ENCODE measurements around a stretch of chr17.

DNA sequence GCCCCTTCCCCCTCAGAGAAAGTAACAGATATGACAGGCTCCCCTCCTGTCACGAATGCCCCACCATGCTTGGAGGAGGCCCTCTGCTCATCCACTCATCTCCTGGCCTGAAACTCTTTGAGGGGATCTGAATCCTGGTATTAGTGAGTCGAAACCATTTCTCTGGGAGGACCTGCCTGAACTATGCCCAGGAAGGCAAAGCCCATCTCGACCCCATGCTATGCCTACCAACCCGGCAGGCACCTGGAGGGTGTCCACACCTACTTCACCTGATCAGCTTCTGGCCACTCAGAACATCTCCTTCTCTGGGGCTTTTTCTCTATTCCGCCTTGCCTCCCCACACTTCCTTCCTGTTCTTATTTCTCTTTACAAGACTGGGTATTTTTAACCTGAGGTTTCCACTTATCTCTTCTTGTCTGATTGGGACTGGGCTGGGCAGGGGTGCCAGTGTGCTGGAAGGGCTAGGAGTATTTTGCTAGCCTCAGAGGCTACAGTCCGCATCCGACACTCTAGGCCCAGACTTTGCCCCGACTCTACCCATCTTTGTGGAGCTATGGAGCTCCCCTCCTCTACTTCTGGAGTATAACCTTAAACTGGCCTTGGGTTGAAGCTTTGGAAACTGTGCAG, 26.1 kb upstream of the ZNF652 start:
- RRBS: no CpG with 5 or more reads among the region's 8 CpGs

GRCh38 chr17:49390035-49390424, 24.7 kb downstream of the PHB1 start:
- RRBS: no CpG with 5 or more reads among the region's 4 CpGs

DNA sequence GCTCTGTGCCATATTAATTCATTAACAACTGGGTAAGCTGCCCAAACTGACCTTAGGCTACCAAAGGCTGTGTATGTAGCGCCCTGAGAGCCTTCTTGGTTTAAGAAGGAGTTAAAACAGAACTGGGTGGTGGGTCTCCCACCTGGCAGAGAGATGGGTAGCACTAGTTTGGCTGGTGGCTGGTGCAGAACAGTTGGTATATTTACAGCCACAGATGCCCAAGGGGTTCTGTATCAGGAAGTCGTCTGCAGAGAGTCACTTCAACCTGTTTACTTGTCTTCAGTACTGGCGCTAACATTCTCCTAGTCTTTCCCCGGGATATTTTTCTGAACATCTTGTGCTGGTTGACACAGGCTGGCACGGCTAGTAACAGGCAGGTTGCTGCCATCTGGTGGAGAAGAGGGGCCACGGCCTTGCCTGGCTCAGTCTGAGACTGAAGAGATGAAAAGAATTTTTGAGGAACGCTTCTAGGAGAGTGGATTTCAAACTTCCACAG, 19.8 kb downstream of the PHB1 start:
- RRBS: no CpG with 5 or more reads among the region's 7 CpGs

- RRBS: no CpG with 5 or more reads among the region's 10 CpGs
Measured at GRCh38 chr17:49403628-49404207, 11.0 kb downstream of the PHB1 start.

GRCh38 chr17:49408204-49408456, 6.6 kb downstream of the PHB1 start:
- RRBS: no CpG with 5 or more reads among the region's 6 CpGs

GRCh38 chr17:49576590-49577102, 975 bp downstream of the NXPH3 start:
- RRBS: 1% methylated on average over 18 of the region's 43 CpGs

- RRBS: no CpG with 5 or more reads among the region's 3 CpGs
Measured at GRCh38 chr17:49602896-49603575, 27.4 kb downstream of the NXPH3 start.

GRCh38 chr17:49616345-49617126, 40.9 kb downstream of the NXPH3 start:
- RRBS: no CpG with 5 or more reads among the region's 11 CpGs

GRCh38 chr17:49715573-49716499, 8.1 kb upstream of the SLC35B1 start:
- RRBS: no CpG with 5 or more reads among the region's 12 CpGs

GRCh38 chr17:49815899-49816455, 27.5 kb downstream of the KAT7 start:
- RRBS: no CpG with 5 or more reads among the region's 4 CpGs

- RRBS: 0% methylated on average over 1 of the region's 25 CpGs
Measured at GRCh38 chr17:50184052-50185195, 17.0 kb downstream of the COL1A1 start.

DNA sequence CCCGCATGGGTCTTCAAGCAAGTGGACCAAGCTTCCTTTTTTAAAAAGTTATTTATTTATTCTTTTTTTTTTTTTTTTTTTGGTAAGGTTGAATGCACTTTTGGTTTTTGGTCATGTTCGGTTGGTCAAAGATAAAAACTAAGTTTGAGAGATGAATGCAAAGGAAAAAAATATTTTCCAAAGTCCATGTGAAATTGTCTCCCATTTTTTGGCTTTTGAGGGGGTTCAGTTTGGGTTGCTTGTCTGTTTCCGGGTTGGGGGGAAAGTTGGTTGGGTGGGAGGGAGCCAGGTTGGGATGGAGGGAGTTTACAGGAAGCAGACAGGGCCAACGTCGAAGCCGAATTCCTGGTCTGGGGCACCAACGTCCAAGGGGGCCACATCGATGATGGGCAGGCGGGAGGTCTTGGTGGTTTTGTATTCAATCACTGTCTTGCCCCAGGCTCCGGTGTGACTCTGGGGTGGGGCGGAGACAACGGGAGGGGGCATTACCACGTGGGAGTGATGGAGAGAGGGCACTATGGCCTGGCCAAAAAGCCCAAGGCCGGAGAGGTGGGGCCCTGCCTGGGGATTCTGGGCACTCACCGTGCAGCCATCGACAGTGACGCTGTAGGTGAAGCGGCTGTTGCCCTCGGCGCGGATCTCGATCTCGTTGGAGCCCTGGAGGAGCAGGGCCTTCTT, 16.1 kb downstream of the COL1A1 start:
- RRBS: 11% methylated on average over 4 of the region's 23 CpGs

- RRBS: 10% methylated on average over 2 of the region's 14 CpGs
Measured at GRCh38 chr17:50257744-50258150, 16.5 kb upstream of the TMEM92 start.

DNA sequence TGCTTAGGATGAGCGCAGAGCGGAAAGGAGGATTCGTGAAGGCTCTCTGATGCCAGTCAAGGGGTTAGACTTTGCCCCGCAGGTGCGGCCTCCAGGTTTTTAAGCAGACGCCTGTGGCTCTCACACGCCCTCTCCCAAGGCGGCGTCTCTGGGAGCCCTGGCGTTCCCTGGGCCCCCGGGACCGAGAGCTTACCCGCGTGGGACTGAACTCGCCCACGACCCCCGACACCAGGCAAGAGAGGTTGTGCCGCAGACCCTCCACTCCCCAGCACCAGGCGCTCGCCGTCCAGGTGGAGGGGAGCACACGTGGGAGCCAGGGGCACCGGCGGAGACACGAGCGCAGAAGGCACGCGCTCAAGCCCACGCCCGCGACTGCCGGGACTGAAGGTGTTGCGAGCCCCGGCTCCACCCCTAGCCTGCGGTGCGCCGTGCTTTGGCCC, 354 bp upstream of the XYLT2 start:
- RRBS: 1% methylated on average over 14 of the region's 37 CpGs

DNA sequence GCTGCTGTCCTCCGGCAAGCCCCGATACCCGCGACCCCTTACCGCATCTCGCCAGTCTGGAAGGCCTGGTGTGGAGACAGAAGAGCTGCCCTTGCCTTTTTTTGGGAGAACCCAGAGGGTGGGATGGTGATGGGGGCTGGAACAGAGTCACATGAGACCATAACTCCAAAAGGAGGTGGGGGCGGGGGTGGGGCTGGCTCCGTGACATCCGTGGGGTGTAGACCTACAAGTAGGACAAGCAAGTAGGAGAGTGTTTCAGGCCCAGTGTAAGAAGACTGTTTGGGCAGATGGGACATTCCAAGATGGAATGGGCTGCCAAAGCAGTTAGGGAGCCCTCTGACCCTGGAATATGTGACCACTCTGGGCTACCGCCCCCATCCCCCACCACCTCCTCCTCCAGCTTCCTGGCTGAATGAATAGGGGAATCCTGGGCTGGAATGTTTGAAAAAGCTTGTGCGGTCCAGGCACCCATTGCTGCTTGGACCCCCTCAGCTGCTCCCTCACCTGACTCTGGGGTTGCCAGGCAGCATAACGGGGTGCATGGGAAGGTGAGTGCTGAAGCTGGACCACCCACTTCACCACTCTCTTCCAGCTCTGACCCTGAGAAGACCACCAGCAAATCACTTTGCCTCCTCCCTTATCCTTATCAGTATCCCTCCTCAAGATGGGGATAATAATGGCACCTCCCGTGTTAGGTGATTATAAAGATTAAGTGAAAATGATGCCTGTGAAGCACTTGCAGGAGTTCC, 1.5 kb downstream of the XYLT2 start:
- RRBS: no CpG with 5 or more reads among the region's 13 CpGs

- RRBS: no CpG with 5 or more reads among the region's 3 CpGs
Measured at GRCh38 chr17:50431074-50431639, 5.1 kb downstream of the ACSF2 start.

DNA sequence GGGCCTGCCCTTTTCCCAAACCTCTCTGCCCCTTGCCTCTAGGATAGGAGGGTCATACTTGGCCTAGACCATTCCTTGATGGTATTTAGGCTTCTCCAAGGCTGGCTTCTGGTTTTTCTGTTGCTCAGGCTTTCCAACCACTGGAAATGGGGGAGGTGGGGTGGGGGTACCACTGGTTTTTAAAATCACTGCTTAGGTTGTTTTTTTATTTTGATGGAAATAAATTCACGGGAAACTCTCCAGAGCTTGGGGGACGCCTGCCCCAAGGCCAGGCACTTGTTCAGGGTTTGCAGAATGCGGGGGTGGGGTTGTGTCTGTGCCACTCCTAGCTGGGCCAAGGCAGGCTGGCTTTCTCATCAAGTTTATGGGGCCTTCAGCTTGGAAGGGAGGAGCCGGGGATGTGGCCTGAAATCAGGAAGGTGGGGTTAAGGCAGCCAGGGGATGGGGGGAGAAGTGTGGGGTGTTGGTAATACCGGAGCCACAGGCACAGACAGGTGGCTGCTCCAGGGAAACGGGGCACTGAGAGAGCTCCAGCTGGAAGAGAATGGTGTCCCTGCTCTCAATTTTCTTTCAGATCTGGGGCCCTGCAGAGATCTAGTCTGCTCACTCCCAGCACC, 1.7 kb upstream of the CHAD start:
- RRBS: 52% methylated on average over 2 of the region's 6 CpGs

GRCh38 chr17:50517014-50517438, 8.8 kb downstream of the MYCBPAP start:
- RRBS: no CpG with 5 or more reads among the region's 5 CpGs

DNA sequence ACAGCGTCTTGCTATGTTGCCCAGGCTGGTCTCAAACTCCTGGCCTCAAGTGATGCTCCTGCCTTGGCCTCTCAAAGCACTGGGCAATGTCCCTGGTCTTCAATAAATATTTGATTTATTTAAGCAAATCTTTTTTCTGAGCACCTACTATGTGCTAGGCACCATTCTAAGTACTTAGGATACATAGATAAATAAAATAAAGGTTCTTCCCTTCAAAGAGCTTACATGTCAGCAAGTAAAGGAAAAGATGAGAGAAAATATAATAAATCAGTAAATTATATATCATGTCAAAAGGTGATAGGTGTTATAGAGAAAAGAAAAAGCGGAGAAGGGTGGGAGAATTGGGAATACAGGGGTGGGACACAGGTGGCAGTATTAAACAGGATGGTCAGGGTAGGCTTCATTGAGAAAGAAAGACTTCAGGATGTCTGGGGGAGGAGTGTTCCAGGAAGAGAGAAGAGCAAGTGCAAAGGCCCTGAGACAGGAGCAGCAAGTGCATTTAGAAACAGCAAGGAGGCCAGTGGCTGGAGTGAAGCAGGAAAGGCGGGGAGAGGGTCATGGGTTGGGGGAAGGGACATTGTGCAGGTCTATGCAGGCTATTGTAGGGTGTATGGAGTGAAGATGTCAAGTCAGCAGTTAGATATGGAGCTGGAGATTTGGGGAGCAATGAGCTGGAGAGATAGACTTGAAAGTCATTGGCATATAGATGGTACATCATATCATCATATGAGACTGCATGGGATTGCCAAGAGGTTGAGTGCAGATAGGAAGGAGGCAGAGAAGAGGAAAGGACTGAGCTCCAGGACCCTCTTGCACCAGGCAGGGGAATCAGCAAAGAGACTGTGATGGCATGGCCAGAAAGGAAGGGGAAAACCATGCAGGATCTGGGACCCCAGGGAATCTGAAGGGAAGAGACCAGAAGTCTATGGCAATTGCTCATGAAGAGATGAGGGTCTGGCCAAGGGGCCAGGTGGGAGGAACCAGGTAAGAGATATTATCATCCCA, 11.4 kb downstream of the ABCC3 start:
- RRBS: no CpG with 5 or more reads among the region's 3 CpGs